Metastatic Pancreatic Carcinoma in the Ovary (tissue), 1 donor: ENCODE measurements around a stretch of chr21.

- PRO-cap: no peak
These were observed 5.1 kb upstream of the PTTG1IP start for GRCh38 chr21:44878504-44879085.

- PRO-cap: no peak
These were observed 13.1 kb downstream of the ITGB2 start for GRCh38 chr21:44907587-44907918.

- PRO-cap: no peak
These were observed 12.7 kb downstream of the ITGB2 start for GRCh38 chr21:44907919-44908391.

- PRO-cap: no peak
These were observed 9.4 kb upstream of the SLX9 start for GRCh38 chr21:44930369-44930876.

- PRO-cap: no peak
These were observed 7.1 kb upstream of the SLX9 start for GRCh38 chr21:44932691-44933114.

DNA sequence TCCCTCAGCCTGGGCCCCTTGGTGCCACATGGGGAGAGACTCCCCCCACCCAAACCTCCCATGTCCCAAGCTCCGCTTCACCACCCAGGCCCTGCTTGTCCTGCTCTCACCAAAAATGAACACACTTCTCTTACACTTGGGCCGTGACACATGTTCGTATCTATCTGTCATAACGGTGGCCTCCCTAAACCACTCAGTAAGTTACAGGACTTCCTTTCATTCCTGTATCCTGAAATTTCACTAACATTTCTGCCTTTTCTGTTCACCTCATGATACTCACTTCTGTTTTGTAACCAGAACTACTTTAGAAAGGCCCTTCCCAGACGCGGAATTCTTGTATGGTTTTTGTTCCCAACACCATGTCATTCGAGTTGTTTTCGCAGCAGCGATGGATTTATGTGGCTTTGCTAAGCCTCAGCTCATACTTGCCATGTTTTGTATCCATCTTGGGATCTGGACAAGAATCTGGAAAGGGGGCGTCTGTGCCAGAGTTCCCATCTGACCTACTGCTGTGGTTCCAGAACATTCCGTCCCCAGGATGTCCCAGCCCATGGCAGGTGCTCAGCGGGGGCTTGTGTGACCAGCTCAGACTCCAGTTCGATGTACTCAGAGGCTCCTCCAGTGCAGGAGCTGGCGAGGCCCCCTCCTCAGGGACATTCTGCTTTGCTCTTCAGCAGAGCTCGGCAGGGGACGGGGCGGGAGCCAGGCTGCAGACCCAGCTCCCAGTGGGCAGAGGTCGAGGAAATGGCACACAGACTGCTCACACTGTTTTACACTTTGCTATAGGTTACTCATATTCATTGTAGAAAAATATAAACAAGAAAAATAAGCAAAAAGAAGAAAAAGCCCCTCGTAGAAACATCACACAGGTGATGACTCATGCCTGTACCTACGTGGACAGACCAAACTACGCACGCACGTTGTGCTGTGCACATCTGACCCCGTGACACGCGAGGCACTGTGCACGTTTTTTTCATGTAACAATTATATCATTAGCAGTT lies 24.1 kb upstream of the ADARB1 start:
- PRO-cap: no peak

GRCh38 chr21:45152115-45152762 lies 77.9 kb downstream of the ADARB1 start:
- PRO-cap: no peak

GRCh38 chr21:45159092-45159468 lies 84.7 kb downstream of the ADARB1 start:
- PRO-cap: no peak

- PRO-cap: no peak
These were observed 924 bp downstream of the POFUT2 start for GRCh38 chr21:45286553-45287388.

- PRO-cap: no peak
These were observed 245 bp downstream of the COL18A1 start for GRCh38 chr21:45405327-45405492.

- PRO-cap: no peak
These were observed 1.9 kb downstream of the COL18A1 start for GRCh38 chr21:45406803-45407301.

- PRO-cap: no peak
These were observed 12.6 kb downstream of the COL18A1 start for GRCh38 chr21:45417452-45418158.

DNA sequence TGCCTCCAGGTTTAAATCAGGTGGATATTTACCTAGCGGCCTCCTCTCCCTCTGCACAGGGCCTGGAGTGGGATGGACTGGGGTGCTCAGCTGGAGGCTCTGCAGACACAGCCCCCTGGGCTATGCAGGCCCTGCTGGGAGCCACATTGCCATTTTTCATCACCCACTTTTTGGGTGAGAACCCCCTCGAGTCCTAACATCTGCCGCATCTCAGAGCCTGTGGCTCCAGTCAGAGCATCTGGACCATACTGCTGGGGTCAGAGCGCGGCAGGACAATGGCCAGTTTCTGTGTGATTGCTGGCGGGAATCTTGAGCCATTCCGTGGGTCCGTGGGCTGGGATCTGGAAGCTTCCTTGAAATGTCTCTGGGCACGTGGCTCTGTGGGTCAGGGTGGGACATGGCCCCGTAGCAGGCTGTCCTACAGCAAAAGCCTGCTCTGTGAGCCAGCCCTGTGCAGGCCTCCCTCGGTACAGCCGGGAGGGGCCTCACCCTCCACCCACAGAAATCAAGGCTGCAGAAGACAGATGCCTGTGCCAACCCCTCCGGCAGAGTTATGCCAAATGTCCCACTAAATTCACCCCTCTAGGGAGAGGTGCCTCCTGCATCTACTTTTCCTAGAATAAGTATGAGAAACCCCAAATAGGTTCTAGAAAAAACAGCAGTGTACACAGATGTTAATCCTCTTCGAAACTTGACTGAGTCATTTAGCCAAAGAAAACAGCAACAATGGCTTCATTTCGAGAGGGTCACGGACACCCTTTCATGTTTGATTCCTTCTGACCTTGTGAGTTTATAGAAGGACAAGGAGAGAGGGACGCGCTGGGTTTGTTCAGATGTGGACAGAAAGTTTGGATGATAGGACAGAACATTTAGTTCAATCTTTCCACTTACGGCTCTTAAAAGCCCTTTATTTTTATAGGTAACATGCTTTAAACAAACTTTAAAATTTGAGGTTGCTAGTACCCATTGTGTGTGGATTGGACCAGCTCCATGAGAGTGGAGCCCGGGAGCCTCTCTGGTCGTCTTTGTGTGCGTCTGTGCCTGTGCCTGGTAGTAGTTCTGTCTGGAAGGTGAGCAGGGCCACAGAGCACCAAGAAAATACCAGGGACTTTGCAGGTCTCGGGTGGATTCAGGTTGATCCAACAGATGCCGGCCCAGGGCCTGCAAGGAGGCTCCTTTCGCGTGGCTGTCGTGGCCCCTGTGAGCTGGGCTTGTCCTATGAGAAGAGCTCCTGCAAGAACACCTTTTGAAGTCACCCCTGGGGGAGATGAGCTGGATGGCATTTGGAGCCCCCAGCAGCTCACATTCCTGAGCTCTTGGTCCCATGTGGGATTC lies 27.9 kb downstream of the COL18A1 start:
- PRO-cap: unidirectional peak, plus-strand start at position 842 of the sequence

- PRO-cap: no peak
These were observed 67.7 kb downstream of the SLC19A1 start for GRCh38 chr21:45474247-45475172.

DNA sequence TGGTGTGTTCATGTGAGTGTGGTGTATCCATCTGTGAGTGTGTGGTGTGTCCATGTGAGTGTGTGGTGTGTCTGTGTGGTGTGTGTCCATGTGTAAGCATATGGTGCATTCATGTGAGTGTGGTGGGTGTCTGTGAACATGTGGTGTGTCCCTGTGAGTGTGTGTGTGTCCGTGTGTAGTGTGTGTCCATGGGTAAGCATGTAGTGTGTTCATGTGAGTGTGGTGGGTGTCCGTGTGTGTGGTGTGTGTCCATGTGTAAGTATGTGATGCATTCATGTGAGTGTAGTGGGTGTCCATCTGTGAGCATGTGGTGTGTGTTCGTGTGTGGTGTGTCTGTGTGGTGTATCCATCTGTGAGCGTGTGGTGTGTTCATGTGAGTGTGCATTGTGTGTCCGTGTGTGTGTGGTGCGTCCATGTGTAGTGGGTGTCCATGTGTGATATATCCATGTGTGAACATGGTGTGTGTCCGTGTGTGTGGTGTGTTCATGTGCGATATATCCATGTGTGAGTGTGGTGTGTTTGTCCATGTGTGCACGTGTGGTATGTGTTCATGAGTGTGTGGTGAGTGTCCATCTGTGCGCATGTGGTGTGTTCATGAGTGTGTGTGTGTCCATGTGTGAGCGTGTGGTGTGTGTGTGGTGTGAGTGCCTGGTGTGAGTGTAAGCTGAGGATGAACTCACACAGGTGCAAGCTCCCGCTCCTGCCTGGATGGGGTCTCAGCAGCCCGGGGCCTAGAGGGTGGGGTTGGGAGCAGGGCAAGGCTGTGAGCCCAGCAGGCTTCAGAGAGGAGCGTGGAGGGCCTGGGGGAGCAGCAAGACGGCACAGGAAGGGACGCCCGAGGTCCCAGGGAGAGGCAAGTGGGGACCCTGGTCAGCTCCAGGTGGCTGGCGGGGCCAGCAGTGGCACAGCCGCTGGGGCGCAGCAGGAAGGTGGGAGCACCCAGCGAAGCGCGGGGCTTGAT lies 12.2 kb downstream of the SLC19A1 start:
- PRO-cap: no peak

DNA sequence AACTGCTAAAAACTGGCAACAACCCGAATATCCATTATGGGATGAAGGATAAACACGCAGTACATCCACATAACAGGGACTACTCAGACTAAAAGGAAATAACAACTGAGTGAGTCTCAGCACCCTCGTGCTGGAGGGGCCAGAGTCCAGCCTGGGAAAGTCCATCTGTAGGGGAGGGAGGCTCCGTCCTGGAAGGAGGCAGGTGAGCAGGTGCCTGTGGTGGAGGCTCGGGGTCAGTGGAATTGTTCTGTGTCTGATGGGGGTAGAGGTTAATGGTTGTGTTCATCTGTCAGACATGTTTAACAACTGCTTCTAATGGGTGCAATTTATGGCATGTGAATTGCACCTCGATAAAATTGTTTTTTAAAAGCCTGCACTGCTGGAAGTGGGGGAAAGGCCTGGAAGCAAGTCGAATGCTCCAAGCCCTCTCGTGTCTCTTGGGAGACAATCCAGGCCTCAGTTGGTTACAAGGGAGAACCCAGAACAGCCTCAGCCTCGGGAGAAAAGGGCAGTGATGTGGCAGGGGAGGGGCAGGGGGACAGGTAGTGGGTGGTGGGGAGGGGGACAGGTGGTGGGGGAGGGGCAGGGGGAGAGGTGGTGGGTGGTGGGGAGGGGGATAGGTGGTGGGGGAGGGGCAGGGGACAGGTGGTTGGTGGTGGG lies 7.0 kb upstream of the SLC19A1 start:
- PRO-cap: unidirectional peak, plus-strand start at position 459 of the sequence

- PRO-cap: no peak
These were observed 50.1 kb upstream of the PCBP3 start for GRCh38 chr21:45593324-45593949.

DNA sequence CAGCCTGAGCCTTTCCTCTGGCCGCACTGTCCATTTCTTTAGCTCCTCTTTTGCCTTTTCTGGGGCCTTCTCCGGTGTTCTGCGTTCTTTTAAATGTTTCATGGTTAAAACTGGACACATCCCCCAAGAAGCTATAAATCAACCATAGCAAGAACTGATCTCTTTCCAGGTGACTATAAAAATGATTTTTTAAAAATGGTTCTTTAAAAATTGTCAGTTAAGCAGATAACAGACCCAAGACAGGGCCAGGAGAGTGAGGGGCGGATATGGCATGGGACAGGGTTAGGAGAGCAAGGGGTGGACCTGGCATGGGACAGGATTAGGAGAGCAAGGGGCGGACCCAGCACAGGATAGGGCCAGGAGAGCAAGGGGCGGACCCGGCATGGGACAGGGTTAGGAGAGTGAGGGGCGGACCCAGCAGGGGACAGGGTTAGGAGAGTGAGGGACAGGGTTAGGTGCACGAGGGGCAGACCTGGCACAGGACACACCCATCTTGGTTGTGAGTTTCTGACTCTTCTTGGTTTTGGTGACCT lies 159.2 kb upstream of the COL6A1 start:
- PRO-cap: no peak

- PRO-cap: no peak
These were observed 64.5 kb upstream of the COL6A1 start for GRCh38 chr21:45917063-45917539.

DNA sequence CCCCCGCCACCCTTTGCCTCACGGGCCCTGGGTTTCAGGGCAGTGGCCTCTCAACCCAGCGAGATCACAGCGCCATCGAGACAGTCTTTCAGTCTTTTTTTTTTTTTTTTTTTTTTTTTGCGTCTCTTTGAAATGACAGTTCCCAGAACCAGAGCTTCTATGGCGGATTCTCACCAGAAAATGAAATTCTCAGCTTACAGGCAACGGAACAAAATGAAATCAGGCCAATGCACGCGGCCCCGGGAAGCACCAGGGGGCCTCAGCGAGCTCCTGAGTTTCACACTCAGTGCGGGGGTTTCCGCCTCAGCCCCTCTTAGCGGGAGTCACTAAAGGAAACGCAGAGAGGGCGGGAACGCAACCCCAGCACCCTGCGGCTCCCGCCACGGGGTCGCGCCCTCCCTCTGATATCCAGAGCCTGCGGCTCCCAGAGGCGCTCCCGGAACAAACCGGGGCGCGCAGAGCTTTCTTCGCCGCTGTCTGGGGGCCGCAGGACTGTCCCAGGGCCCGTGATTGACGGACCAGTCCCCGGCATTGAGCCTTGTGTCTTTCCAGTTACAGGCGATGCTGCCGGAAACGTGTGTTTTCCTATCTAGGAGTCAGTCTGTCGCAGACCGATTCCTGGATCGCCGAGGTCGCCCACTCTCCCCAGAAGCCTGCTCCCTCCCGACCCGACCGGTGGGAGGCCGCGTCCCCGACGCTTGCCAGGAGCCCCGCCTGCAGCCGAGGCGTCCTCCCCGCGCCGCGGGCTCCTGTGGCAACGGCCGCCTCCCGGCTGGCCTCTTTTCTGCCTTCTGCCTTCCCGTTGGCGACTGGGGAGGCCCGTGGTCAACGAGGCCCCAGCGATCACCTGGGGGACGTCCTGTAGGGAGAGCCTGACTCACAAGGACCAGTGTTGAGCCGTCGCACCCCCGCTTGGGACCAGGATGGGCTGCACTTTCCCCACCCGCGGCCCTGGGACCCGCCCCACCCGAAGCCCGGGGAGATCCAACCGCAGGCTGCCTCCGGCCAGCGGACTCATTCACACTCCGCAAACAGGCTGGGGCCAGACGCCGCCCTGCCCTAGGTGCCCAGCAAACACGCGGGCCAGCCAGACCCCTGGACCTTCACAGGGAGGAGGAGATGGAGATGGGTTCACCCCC lies 7.7 kb upstream of the COL6A1 start:
- PRO-cap: bidirectional peak, plus-strand start at position 329 of the sequence, minus-strand start at position 90 of the sequence; unidirectional peak, plus-strand start at position 614 of the sequence